Mesangial cell (primary cell): Measurements from ENCODE around the gene ITIH5.

- RAMPAGE, long total RNA: no peak
Measured at GRCh38 chr10:5870030-5870573, 19.6 kb downstream of the ANKRD16 start.

DNA sequence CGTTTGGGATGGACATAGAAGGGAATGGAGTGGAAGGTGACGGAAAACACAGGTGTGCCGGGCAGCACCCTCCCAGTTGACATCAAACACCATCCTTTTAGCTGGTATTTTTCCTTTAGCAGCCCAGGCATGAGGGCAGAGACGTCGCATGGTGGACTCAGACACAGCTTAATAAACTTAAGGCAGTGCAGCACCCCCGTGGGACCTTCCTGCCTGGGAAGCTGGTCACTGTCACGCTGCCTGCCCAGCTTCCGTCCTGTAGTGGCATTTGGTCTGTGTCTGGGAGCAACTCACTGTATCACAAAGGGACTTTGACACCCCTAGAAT is 35.8 kb downstream of the IL15RA start:
- RAMPAGE, long total RNA: no peak

- RAMPAGE, long total RNA: no peak
Measured at GRCh38 chr10:5945286-5946457, 31.7 kb downstream of the IL15RA start.

DNA sequence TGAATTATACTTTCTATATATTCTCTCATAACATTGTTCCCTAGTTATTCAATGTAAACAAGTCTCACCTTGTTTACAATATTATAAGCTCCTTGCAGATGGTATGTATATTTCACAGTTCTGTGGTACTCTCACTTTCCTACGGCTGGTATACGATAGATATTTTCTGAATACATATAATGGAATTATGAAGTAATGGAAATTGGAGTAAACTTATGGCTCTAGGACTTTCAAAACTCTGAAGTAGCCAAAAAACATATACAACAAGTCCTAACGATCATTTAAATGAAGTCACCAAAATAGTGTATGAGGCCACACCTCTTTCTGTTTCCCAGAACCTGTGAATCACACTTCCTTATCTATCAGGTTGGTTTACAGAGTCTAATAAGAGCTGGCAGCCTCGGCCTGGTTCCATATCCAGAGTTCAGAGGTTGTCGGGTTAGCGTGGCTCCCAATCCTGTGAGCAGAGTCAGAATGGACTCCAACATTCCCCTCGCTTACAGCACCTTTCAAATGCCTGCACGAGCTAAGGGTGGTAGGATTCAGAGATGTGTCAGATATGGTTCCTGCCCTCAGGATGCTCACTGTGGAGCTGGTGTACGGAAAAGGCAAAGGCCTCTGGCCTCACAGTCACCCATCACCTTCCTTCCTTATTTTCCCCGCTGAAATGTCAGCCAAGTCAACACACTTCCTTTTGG is 6.1 kb downstream of the IL15RA start:
- RAMPAGE, long total RNA: no peak

DNA sequence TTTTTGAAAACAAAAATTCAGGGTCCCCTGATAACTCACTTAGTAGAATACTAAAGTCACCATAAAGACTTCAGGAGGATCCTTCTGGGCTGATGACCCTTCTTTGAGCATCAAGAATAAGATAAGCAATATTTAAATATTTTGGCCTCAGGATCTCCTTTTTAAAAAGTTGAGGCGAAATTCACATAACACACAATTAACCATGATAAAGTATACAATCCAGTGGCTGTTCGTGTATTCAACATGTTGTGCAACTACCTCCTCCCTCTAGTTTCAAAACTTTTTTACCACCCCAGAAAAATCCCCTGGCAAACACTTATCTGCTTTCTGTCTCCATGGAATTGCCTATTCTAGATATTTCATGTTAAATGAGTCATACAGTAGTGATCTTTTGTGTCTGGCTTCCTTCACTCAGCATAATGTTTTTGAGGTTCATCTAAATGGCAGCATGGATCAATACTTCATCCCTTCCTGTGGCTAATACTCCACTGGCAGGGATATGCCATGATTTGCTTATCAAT is 31.8 kb upstream of the IL15RA start:
- RAMPAGE, long total RNA: no peak

DNA sequence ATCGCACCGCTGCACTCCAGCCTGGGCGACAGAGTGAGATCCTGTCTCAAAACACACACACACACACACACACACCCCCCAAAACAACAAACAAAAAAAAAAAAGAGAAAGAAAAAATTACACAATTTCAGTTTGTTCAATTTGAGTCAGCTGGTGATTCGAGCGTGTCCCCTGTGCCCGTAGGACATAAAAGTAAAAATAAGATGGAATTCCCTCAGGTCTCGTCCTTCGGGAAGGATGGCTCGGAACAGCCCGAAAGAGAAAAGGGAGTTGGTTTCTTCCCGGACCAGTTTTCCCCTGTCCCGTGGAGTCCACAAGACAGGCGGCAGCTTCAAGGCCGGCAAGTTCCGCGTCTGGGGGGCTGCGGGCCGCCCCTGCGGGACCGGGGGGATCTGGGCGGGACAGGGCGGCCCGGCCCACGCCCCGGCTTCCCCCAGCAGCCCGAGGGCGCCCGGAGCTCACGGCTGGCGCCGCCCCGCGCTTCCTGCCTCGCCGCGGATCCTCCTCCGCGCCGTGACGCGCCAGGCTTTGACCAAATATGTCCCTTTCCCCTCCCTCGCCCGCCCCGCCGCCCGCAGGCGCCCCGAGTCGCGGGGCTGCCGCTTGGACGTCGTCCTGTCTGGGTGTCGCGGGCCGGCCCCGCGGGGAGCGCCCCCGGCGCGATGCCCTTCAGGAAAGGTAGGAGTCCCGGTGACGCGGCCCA is 55.7 kb downstream of the RBM17 start:
- RAMPAGE, long total RNA: start-site peak on the plus strand centred at position 608 of the sequence, 30 bp wide, 166 reads

DNA sequence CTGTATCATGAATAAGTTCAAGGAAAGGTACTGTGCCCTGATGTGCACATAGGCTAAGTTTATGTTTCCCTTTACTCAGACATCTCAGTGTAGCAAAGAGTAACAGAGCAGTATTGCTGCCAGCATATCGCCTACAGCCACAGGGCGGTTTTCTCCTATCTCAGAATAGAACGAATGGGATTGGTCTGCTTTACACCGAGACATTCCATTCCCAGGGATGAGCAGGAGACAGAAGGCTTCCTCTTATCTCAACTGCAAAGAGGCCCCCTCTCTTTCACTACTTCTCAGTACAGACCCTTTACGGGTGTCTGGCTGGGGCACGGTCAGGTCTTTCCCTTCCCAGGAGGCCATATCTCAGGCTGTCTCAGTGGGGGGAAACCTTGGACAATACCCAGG is 38.0 kb upstream of the PFKFB3 start:
- RAMPAGE, long total RNA: no peak

DNA sequence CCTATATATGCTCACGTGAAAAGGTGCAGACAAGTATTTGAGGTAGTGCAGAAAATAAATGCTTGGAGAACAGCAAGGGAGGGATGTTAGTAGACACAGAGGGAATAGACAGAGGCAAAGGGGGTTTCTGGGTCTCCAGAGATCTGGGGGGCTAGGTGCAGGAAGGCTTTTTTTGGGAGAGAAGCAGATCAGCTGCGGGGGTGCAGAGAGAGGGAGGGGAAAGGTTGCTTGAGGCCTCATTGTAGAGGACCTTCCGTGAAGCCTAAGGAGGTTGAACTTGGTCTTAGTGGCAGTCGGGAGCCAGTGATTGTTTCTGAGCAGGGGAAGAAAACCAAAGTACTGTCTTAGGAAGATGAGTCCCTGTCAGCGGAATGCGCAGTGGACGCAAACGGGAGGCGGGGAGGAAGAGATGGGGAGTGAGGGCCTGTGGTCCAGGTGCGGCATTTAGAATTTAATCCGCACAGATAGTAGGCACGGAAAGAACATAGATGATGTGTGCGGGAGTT is 29.2 kb upstream of the PFKFB3 start:
- RAMPAGE, long total RNA: no peak

GRCh38 chr10:6221945-6222308 is 19.2 kb downstream of the PFKFB3 start:
- RAMPAGE, long total RNA: no peak

GRCh38 chr10:6314516-6315305 is 112.0 kb downstream of the PFKFB3 start:
- RAMPAGE, long total RNA: no peak

DNA sequence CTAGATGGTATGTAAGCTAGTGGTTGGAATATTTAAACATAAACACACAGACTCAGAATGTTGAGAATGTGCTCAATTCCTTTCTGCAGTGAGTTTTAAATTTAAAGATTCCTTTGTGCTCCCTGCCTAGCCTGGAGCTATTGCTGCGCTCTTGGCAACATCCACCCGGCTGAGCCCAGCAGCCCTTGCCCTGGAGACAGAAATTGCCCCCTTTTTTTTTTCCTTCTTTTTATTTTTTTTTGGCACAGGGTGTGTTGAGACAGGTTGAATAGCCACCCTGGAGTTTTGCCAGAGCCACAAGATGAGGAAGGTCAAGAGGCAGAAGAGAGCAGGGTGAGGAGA is 180.8 kb downstream of the PRKCQ start:
- RAMPAGE, long total RNA: no peak

DNA sequence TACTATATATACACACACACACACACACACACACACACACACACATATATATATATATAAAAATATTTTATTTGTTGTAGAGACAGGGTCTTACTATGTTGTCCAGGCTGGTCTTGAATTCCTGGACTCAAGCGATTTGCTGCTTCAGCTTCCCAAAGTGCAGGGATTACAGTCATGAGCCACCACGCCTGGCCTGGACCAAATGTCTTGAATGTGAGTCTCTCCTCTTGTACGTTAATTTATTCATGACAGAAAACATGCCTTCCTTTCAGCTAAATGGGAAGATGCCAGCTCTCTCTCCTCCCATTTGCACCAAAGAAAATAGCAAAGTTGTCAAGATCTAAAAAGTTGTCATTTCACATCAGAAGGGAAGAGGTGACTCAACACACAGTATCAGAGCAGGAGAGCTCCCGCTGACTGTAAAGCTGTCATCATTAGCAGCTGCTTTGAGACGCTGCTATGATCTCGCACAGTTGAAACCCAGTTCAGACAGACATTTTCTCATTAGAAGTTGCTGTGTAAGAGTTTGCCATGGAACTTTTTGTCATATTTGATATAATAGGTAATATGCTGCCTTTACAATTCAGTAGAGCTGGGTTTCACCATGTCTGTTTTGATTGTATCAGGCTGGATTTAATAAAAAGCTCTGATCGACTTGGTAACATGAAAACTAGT is 224.3 kb downstream of the SFMBT2 start:
- RAMPAGE, long total RNA: no peak

- RAMPAGE, long total RNA: no peak
Measured at GRCh38 chr10:7274695-7275212, 136.1 kb downstream of the SFMBT2 start.

DNA sequence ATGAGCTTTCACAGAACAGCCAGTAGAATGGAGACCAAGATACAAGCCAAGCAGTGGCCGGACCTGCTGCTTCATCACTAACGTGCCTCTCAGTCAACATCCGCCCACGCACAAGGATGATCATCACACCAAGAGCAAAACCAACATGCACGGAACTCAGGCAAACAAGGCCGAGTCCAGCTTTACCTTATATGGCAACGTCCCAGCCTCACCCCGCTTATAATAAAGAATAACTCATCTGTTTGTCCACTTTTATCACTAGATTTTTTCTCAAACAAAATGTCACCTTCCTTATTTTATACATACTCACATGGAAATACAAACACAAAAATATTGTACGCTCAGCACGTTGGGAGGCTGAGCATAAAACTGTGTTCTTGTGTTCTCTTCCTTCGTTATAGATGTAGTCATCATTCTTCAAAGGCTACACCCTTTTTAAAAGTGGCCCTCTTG is 122.7 kb downstream of the SFMBT2 start:
- RAMPAGE, long total RNA: no peak

DNA sequence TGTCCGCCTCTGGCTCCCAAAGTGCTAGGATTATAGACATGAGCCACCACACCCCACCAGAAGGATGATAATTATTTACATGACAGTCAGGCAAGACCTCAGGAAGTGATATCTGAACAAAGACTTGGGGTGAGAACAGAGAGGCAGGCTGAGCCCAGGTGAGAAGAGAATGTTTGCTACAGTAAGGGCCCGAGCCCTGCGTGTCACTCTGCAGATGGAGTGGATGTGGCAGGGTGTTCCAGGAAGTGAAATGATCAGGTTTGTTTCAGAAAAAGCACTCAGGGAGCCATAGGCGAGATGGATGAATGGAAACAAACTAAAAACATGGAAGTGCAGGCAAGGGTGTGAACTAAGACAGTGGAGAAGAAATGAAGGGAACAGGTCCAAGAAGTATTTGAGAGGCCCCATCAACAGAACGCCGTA is 22.2 kb downstream of the SFMBT2 start:
- RAMPAGE, long total RNA: no peak

DNA sequence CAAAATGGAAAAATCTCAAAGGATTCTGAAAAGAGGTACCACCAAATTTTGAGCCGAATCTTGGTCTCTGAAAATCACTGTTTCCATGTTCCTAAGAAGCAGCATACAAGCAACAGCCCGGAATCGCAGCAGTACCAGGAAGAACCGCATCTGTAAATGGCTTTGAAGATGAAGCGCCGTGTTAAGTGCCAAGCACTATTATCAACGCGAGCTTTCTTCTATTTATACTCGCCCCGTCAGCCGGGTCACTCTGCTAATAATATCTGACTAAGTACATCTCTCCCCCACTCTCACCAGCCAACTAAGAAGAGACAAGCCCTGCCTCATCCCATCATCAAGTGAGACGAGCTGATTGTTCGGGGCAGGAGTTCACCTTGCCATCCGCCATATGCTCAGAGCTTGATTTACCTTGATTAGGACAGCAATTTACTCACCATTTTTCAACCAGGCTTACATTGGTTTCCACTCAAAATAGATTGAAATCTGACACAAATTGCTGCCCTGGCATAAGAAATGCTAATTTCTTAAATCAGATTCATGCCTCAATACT is 13.2 kb downstream of the SFMBT2 start:
- RAMPAGE, long total RNA: no peak

GRCh38 chr10:7547746-7548573 is 118.8 kb downstream of the ITIH5 start:
- RAMPAGE, long total RNA: no peak

DNA sequence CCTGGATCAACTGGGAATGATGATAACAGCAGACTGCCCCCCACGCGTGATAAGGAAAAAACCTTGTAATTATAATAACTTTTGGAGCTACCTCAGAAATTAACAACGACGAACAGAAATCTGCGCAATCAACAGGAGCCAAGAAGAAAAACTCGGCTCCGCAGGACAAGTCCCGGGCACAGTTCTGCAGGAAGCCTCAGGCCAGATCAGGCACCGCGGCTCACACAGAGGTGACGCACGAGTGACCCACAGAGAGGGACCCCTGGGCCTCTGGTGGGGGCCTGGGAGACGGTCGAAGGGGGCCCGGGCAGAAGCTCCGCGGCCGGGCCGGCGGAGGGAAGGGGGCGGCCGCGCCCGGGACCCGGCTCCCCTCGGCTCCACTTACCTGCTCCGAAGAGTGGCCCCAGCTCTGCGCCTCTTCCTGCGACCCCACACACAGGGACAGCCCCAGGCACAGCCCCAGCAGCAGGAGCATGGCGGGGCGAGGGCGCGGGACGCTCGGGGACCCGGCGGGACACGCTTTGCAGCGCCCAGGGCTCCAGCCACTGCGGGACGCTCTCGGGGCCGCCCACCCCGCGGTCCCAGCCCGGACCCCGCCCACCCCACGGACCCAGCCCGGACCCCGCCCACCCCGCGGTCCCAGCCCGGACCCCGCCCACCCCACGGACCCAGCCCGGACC is at the start of gene ITIH5:
ITIH5 (minus strand) TSS at position 549 of the 680 bp plus-strand sequence.
- RAMPAGE, long total RNA: no peak

GRCh38 chr10:7702575-7702941 is 558 bp upstream of the ITIH2 start:
- RAMPAGE, long total RNA: no peak

GRCh38 chr10:7817921-7818183 is 453 bp upstream of the TAF3 start:
- RAMPAGE, long total RNA: no peak